Right lobe of liver (tissue), 4 donors: ENCODE data around the genes NMB and AKAP13.

GRCh38 chr15:84643372-84644325 is 10.4 kb downstream of the WDR73 start:
- PRO-cap, 4 experiments = no peak in any of the 4 experiments
- RAMPAGE, long total RNA, 2 experiments = no peak in any of the 2 experiments

- PRO-cap, 4 experiments = peak in 1 of 4 experiments; most common plus-strand start chr15:84645979 (in 1)
- RAMPAGE, long total RNA, 2 experiments = no peak in any of the 2 experiments
Observed at GRCh38 chr15:84645344-84646676, 8.3 kb downstream of the WDR73 start.

DNA sequence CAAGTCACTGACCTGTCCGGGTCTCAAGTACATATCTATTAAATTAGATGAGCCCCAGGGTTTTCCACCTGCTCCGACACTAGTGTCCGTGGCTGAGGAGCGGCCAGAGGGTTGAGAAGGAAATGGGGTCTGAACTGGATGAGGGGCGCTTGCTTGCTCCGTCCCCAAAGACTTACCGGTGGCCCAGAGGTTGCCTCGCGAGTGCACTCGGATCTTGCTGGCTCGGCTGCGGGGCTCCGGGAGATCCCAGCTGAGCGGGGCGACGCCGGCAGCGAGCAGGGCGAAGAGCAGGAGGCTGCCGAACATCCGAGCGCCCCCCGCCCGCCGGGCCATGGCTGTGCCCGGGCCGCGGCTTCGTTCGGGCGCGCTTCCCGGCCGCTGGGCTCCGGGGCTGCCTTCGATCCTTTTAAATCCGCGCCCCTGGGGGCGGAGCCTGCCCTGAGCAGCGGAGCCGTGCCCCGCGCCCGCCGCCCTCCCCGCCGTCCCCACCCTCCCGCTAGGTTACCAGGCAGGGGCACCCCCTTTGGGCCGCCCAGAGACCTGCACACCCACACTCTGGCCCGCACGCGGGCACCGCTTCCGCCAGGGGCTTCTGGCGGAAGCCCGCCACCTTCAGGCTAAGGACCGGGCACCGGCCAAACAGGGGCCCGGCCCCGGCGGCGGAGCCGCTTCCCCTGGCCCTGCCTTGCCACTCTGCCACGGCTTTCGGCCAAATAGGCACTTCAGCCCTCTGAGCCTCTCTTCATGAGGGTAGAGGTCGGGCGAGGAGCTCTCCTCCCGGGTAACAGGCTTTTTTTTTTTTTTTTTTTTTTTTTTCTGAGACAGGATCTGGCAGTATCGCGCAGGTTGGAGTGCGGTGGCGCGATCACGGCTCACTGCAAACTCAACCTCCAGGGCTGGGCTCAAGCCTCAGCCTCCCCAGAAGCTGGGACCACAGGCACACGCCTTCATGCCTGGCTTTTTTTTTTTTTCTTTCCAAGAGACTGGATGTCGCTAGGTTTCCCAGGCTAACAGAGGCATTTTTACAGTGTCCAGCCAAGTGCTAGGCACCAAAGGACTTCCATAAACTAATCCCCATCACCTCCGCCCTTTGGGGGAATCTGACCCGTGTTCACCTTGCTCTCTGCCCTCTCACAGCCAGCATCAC is at the start of gene NMB:
Gene NMB (minus strand): TSS at position 380 of the 1,147 bp plus-strand sequence.
- PRO-cap, 4 experiments = peak in 4 of 4 experiments; most common plus-strand start position 535 of the sequence (in 3); most common minus-strand start position 385 of the sequence (in 3)
- RAMPAGE, long total RNA, 2 experiments = no peak in any of the 2 experiments

GRCh38 chr15:84670553-84671038 is 12.6 kb upstream of the NMB start:
- PRO-cap, 4 experiments = no peak in any of the 4 experiments
- RAMPAGE, long total RNA, 2 experiments = no peak in any of the 2 experiments

GRCh38 chr15:84818587-84819157 is 1.5 kb downstream of the ALPK3 start:
- PRO-cap, 4 experiments = peak in 4 of 4 experiments; most common plus-strand start chr15:84818784 (in 3); most common minus-strand start chr15:84818682 (in 2)
- RAMPAGE, long total RNA, 2 experiments = no peak in any of the 2 experiments

- PRO-cap, 4 experiments = peak in 4 of 4 experiments; most common plus-strand start chr15:84982759 (in 4); most common minus-strand start chr15:84982648 (in 4)
- RAMPAGE, long total RNA, 2 experiments = no peak in any of the 2 experiments
Observed at GRCh38 chr15:84982374-84983000, 831 bp downstream of the PDE8A start.

- PRO-cap, 4 experiments = peak in 4 of 4 experiments; most common plus-strand start chr15:85024825 (in 4); most common minus-strand start chr15:85024726 (in 2)
- RAMPAGE, long total RNA, 2 experiments = no peak in any of the 2 experiments
Observed at GRCh38 chr15:85024466-85025106, 42.9 kb downstream of the PDE8A start.

DNA sequence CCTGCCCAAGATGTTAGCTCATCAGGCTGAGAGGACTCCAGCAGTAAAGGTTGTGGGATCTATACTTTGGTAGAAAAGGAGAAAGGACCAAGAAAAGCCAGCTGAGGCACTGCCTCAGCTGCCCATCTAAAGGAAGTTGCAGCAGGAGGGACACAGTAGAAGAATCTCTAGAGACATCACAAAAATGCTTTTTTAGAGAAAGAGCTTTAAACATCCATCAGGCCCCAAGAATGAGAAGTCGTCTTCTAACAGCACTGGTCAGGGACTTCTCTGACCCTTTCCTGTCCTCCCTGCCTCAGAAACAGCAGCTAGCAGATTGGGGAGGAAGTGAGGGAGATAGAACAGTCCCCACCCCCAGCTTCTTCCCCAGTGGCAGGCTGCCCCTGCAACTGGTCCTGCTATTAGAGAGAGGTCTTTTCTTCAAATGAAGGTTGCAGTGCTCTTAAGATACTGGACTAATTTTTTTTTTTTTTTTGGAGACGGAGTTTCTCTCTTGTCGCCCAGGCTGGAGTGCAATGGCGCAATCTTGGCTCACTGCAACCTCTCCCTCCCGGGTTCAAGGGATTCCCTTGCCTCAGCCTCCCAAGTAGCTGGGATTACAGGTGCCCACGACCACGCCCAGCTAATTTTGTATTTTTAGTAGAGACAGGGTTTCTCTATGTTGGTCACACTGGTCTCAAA is 55.1 kb downstream of the PDE8A start:
- PRO-cap, 4 experiments = no peak in any of the 4 experiments
- RAMPAGE, long total RNA, 2 experiments = no peak in any of the 2 experiments

GRCh38 chr15:85100997-85102060 is 119.7 kb downstream of the PDE8A start:
- PRO-cap, 4 experiments = no peak in any of the 4 experiments
- RAMPAGE, long total RNA, 2 experiments = no peak in any of the 2 experiments

GRCh38 chr15:85108071-85108824 is 126.6 kb downstream of the PDE8A start:
- PRO-cap, 4 experiments = peak in 1 of 4 experiments; most common plus-strand start chr15:85108306 (in 1)
- RAMPAGE, long total RNA, 2 experiments = no peak in any of the 2 experiments

DNA sequence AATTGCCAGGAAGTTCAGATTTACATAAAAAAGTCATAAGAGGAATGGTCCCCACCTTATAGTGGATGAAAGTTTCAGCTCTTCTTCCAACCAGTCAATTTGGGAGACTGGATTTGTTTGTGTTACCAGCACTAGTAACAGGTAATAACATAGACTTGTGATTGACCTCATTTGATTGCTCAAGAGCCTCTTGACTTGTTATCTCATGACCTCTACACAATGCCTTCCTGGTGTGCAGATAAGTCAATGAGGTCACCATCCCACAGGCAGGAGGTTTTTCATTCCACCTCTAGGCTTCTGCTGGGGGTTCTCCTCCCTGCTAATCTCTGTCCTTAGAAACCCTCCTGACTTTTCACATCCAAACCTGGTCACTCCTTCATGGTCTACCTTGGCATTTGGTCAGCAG is 33.7 kb upstream of the AKAP13 start:
- PRO-cap, 4 experiments = peak in 4 of 4 experiments; most common plus-strand start position 281 of the sequence (in 3); most common minus-strand start position 109 of the sequence (in 2)
- RAMPAGE, long total RNA, 2 experiments = no peak in any of the 2 experiments

DNA sequence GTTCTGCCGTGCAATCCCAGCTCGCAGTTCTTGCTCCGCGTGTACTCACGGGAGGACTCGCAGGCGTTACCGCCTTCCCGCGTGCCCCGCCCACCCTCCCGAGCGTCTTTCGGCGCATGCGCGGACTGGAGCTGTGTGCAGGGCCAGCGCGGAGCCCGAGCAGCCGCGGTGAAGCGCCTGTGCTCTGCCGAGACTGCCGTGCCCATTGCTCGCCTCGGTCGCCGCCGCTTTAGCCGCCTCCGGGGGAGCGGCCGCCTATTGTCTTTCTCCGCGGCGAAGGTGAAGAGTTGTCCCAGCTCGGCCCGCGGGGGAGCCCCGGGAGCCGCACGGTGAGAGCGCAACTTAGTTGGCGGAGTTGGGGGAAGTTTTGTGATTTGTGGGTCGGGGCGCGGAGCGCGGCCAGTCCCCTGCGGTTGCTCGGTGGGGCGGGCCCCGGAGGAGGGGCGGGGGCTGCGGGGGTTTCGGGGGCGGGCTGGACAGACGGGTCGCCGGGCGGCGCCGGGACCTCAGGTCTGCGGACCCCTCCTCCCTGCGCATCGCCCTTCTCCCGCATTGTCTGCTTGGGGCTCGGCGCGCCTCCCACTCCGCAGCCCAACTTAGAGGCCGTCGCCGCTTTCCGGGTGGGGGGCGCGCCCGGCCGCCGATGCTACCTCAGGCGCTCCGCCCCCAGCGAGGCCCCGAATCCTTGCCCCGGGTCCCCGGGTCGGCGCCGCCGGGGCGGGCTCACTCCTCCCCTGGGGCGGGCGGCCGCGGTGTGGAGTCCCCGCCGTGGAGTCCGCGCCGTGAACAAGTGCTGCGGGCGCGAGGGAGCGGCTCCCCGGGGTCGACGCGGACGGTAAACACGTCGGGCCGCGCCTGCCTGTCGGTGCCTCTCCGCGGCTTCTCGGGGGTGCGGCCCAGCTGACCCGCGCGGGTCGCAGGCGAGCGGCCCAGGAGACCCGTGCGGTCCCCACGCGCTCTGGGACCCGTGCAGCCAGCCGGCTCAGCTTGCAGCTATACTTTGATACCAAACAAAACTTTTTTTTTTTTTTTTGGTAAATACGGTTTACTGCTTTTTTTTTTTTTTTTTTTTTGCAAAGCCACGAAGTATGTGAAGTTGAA is at the start of gene AKAP13:
Gene AKAP13 (plus strand): TSS at position 134 of the 1,101 bp plus-strand sequence.
- PRO-cap, 4 experiments = peak in 4 of 4 experiments; most common plus-strand start position 479 of the sequence (in 4); most common minus-strand start position 558 of the sequence (in 4)
- RAMPAGE, long total RNA, 2 experiments = start-site peak on the plus strand in 2 of 2 experiments, centred at positions 148 to 151 of the sequence, 289 to 394 reads per replicate

GRCh38 chr15:85474782-85475326 is 94.5 kb downstream of the AKAP13 start:
- PRO-cap, 4 experiments = peak in 2 of 4 experiments; most common plus-strand start chr15:85474867 (in 2)
- RAMPAGE, long total RNA, 2 experiments = no peak in any of the 2 experiments

- PRO-cap, 4 experiments = no peak in any of the 4 experiments
- RAMPAGE, long total RNA, 2 experiments = no peak in any of the 2 experiments
Observed at GRCh38 chr15:85494039-85494917, 113.9 kb downstream of the AKAP13 start.

DNA sequence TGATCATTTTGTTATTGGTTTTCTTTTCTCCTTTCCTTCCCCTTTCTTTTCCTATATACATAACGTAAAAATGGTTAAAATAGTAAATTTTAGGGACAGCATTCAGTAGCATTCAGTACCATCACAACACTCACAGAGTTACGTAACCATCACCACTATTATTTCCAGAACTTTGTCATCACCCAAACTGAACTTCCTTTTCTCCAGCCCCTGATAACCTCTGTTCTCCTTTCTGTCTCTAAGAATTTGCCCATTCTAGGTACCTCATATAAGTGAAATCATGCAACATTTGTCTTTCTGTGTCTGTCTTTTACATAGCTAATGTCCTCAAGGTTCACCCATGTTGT is 165.4 kb downstream of the AKAP13 start:
- PRO-cap, 4 experiments = peak in 3 of 4 experiments; most common plus-strand start position 292 of the sequence (in 1); most common minus-strand start position 132 of the sequence (in 3)
- RAMPAGE, long total RNA, 2 experiments = no peak in any of the 2 experiments

DNA sequence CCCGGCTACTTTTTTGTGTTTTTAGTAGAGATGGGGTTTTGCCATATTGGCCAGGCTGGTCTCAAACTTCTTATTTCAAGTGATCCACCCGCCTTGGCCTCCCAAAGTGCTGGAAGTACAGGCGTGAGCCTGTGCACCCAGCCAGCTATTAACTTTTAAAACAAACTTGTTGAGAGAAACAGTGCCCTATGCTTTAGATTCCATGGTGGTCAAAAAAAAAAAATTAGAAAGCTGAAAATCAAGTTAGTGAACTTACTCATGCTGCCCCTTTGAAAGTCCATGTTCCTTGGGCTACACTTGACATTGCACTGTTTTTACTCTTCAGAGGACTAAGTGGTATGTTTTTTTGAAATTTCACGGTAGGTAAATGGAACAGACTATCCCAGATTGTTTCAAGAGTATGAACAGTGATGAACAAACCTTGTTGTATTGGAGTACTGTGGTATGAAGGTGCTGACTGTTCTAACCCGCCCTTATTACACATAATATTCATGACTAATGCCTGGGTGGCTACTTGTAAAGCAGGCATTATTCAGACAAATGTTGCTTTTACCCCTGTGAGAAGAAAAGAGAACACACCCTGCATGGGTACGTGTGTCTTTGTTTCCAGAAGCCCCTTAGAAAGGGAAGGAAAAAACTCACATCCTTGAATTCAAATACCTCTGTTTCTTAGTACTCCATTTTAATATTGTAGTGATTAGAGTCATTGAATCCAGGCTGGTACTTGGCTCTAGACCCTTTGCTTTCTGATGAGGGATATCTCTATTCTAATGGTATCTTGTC is 206.7 kb downstream of the KLHL25 start:
- PRO-cap, 4 experiments = no peak in any of the 4 experiments
- RAMPAGE, long total RNA, 2 experiments = no peak in any of the 2 experiments

DNA sequence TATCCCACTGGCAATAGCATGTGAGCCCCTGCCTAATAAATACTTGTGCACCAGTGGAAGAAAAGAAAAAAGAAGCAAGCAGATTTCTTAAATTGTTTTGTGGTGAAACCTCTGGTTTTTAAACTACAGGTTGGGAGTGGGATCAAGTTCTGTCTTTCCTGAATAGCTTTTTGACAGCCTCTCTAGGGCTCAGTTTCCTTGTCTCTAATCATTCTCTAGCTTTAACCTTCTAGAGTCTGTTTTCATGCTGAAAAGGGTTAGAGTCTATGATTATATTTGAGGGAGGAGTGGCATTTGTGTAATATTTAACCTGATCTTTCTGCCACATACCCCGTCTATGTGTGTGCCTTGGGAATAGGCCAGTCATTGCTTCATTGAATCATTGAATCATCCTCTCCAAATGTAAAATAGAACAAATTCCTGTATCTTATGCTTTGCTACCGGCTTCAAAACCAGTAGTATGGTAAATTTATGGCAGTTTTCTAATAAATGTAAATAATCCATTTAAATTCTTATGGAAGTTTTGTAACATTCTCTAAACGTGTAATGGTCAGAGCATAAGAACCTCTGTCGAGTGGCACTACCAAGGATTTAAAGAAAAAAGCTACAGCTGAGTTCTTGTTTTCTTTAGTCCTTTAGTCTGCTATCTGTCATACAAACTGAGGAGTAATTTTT is 204.8 kb downstream of the KLHL25 start:
- PRO-cap, 4 experiments = peak in 4 of 4 experiments; most common plus-strand start position 425 of the sequence (in 3); most common minus-strand start position 206 of the sequence (in 4)
- RAMPAGE, long total RNA, 2 experiments = no peak in any of the 2 experiments

DNA sequence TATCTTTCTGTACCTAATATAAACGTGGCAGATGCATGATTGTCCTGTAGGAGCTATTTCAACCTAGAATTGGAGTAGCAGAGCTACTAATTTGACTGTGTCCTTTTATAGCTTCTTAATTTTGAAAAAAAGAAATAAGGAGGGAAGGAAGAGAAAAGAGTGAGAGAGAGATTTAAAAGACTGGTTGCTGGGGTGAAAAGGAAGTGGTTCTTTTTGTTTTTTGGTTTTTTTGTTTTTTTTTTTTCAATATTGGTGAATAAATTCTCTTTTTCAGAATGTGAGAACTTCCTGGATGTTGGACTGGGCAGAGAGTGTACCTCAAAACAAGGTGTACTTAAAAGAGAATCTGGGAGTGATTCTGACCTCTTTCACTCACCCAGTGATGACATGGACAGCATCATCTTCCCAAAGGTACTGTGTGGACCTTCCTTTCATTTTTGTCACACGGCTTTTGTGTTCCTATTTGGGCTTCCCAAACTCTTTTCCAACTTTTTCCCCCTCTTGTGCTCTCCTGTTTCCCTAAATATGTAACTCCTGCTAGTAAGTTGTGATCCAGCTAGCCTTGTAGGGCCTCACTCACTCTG is 149.1 kb downstream of the KLHL25 start:
- PRO-cap, 4 experiments = no peak in any of the 4 experiments
- RAMPAGE, long total RNA, 2 experiments = no peak in any of the 2 experiments

DNA sequence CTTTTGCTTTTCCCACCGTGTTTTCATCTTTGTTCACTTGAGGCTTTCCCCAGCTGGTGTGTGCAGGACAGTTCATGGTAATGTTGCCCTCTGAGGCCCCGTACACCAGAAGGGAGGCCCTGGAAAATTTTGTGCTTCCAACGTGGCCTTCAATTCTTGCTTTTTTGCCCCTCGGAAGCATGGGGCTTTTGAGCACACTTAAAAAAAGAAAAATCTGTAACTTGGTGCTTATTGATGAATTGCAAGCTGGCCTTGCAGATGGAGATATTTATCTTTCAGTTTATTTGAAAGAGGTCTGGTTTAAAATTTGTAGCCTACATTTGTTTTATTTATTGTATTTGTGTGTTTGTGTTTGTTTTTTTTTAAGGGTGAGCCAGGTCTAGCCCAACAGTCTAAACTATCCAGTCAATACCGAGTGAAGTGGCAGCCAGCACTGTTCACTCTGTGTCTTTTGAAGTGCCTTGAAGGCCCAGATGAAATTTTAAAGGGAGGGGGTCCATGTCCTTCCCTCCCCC is 48.7 kb downstream of the KLHL25 start:
- PRO-cap, 4 experiments = peak in 1 of 4 experiments; most common plus-strand start position 414 of the sequence (in 1); most common minus-strand start position 154 of the sequence (in 1)
- RAMPAGE, long total RNA, 2 experiments = no peak in any of the 2 experiments

- PRO-cap, 4 experiments = no peak in any of the 4 experiments
- RAMPAGE, long total RNA, 2 experiments = no peak in any of the 2 experiments
Observed at GRCh38 chr15:85749180-85749570, 45.5 kb downstream of the KLHL25 start.